ENCODE results near the genes TMEM259 and ABCA7.

GRCh38 chr19:1020374-1021450, at the start of gene TMEM259:
Gene TMEM259 (minus strand): TSS chr19:1021123.
- RAMPAGE, long total RNA = no peak
- RRBS = 1% methylated on average over 50 of the region's 110 CpGs

GRCh38 chr19:1039318-1040433, at the start of gene ABCA7:
Gene ABCA7 (plus strand): TSS chr19:1040107.
- RAMPAGE, long total RNA = start-site peak on the plus strand at chr19:1040116-1040160, 23 and 43 reads in 2 replicates
- RRBS = 2% methylated on average over 17 of the region's 69 CpGs

DNA sequence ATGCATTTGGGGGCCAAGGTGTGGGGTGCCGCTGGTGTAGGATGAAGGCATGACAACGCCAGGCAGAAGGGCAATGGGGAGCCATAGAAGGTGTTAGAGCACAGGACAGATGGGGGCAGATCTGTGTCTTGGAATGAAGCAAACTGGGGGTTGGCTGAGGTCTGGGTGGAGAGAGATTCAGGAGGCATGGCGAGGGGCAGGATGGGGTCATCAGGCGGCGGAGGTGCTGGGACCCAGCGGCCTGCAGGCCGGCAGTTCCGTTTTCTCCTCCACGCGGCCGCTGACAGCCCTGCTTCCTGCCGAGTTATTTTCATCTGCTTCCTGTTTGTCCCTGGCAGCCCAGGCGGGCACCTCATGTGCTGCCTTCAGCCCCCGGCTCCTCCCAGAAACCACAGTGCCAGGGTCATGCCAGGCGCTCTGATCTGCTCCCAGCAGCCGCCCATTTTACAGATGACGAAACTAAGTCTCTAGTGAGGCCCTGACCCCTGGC, 2.1 kb downstream of the ARHGAP45 start:
- RAMPAGE, long total RNA = no peak
- RRBS = no CpG with 5 or more reads among the region's 17 CpGs

GRCh38 chr19:1091271-1091704, 3.9 kb downstream of the POLR2E start:
- RAMPAGE, long total RNA = no peak
- RRBS = no CpG with 5 or more reads among the region's 20 CpGs

- RAMPAGE, long total RNA = no peak
- RRBS = 70% methylated on average over 10 of the region's 17 CpGs
Measured at GRCh38 chr19:1126054-1126522, 22.3 kb downstream of the GPX4 start.

GRCh38 chr19:1164184-1164833, 9.8 kb downstream of the SBNO2 start:
- RAMPAGE, long total RNA = no peak
- RRBS = no CpG with 5 or more reads among the region's 6 CpGs

- RAMPAGE, long total RNA = no peak
- RRBS = 83% methylated on average over 16 of the region's 34 CpGs
Measured at GRCh38 chr19:1229787-1230003, 8.1 kb downstream of the CBARP start.

- RAMPAGE, long total RNA = no peak
- RRBS = no CpG with 5 or more reads among the region's 12 CpGs
Measured at GRCh38 chr19:1251696-1252014, 3.3 kb downstream of the MIDN start.

DNA sequence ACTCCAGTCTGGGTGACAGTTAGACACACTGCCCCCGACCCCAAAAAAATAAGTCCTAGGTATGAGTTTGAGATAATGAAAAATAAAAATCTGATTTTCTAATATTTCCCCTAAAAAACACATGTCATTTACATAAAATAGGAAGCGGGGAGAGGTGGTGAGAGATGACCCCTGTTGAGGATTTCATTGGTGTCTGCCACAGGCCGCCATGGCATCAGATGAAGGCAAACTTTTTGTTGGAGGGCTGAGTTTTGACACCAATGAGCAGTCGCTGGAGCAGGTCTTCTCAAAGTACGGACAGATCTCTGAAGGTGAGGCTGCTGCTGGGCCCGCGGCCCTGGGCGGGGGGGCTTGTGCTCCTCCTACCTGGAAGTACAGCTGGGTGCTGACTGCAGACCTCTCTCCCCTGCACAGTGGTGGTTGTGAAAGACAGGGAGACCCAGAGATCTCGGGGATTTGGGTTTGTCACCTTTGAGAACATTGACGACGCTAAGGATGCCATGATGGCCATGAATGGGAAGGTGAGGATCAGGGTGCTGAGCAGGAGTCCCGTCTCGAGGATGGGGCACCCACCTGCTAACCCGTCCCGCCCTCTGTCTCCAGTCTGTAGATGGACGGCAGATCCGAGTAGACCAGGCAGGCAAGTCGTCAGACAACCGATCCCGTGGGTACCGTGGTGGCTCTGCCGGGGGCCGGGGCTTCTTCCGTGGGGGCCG, 1.8 kb downstream of the CIRBP start:
- RAMPAGE, long total RNA = no peak
- RRBS = no CpG with 5 or more reads among the region's 25 CpGs

DNA sequence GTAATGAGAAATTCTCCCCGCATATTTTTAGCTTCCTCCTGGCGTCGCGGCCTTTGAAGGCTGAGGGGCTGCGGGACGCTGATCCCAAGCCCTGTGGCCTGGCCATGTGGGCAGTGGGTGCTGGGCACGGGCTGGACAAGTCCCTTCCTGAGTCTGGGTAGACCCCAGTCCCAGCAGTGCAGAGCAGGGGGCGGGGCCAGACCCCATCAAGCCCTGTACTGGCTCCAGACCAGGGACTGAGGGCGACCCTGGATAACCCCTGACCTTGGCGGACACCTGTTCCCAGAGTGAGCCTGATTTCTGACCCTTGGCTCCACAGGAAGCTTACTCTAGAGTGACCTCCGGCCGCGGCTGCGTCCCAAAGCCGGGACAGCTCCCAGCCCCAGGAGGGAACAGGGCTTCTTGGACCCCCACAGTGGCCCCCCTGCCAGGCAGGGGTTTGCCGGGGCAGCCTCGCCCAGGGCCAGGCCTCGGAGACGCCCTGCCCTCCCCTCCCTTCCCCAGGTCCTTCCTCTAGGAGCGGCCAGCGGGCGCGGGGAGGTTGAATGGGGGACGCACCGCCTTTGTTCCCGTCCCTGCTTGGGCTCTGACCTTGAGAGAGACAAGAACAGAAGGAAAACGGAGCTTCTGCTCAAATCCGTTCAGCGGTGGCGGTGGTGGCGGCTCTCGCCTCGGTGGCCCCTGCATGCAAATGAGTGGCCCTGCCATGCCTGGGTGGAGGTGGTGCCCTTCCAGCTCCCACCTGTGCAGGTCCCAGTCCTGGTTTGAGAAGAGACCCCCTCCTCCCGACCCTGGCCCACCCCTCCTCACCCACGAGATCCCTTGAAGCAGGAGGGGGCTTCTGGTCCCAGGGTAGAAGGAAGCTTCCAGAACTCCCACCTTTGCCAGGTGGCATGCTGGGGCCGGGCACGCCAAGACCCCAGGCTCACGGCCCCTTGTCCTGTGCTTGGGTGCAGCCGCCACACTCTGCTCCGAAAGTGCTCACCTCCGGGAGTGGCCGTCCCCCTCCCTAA, 2.2 kb upstream of the EFNA2 start:
- RAMPAGE, long total RNA = no peak
- RRBS = 84% methylated on average over 9 of the region's 42 CpGs

GRCh38 chr19:1373904-1374807, 9.6 kb upstream of the NDUFS7 start:
- RAMPAGE, long total RNA = no peak
- RRBS = no CpG with 5 or more reads among the region's 25 CpGs

- RAMPAGE, long total RNA = no peak
- RRBS = 1% methylated on average over 9 of the region's 43 CpGs
Measured at GRCh38 chr19:1384038-1384855, 540 bp downstream of the NDUFS7 start.

GRCh38 chr19:1394638-1395369, 6.5 kb downstream of the GAMT start:
- RAMPAGE, long total RNA = no peak
- RRBS = 74% methylated on average over 16 of the region's 36 CpGs

GRCh38 chr19:1410107-1411329, 3.1 kb downstream of the DAZAP1 start:
- RAMPAGE, long total RNA = no peak
- RRBS = no CpG with 5 or more reads among the region's 36 CpGs

GRCh38 chr19:1417778-1418898, 10.8 kb downstream of the DAZAP1 start:
- RAMPAGE, long total RNA = no peak
- RRBS = 100% methylated on average over 3 of the region's 50 CpGs

DNA sequence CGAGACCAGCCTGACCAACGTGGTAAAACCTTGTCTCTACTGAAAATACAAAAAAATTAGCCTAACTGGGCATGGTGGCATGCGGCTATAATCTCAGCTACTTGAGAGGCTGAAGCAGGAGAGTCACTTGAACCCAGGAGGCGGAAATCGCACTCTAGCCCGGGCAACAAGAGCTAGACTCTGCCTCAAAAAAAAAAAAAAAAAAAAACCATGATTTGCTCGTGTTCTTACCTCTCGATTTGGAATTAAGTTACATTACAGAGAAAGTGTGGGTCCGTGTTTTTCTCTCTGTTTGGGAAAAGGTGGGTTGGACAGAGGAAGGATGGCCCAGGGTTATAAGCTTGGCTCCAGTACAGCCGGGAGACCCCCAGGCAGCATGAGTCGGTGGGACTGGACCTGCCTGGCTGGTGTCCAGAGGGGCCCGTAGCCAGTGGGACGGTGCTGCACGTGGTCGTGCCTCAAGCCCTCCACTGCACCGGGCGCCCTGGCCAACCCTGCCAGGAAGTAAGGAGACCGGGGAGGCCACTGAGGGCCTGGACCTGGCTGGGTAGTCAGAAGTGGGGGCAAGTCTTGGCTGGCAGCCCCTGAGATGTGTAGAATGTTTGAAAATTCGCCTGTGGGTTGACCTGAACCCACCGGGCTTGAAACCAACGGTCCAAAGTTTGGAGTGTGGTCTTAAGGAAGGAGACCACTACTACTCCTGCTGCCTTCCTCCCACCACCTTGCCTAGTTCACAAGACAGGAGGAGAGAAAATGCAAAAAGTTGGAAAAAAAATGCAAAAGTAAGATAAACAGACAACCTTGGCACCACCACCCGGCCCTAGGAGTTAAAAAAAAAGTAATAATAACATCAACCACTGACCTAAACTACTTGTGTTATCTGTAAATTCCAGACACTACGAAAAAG, 3.8 kb downstream of the RPS15 start:
- RAMPAGE, long total RNA = no peak
- RRBS = no CpG with 5 or more reads among the region's 23 CpGs

DNA sequence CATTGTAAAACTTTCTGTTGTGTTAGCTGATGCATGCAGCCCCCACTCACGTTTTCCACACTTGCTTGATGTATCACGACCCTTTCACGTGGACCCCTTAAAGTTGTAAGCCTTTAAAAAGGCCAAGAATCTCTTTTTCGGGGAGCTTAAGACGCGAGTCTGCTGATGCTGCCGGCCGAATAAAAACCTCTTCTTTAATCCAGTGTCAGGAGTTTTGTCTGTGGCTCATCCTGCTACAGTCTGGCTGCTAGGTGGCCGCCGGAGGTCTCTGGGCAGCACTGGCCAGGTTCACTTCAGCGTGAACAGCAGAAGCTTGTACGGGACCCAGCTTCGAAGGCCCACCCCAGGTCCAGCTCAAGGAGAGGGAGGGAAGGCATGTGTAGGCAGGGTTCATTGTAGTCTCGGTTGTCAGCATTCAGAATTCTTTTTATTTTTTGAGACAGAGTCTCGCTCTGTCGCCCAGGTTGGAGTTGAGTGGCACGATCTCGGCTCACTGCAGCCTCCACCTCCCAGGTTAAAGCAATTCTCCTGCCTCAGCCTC, 4.5 kb downstream of the RPS15 start:
- RAMPAGE, long total RNA = no peak
- RRBS = 75% methylated on average over 4 of the region's 18 CpGs

- RAMPAGE, long total RNA = no peak
- RRBS = no CpG with 5 or more reads among the region's 17 CpGs
Measured at GRCh38 chr19:1451177-1451866, 1.4 kb downstream of the APC2 start.

GRCh38 chr19:1457052-1457864, 7.3 kb downstream of the APC2 start:
- RAMPAGE, long total RNA = no peak
- RRBS = 17% methylated on average over 32 of the region's 48 CpGs

DNA sequence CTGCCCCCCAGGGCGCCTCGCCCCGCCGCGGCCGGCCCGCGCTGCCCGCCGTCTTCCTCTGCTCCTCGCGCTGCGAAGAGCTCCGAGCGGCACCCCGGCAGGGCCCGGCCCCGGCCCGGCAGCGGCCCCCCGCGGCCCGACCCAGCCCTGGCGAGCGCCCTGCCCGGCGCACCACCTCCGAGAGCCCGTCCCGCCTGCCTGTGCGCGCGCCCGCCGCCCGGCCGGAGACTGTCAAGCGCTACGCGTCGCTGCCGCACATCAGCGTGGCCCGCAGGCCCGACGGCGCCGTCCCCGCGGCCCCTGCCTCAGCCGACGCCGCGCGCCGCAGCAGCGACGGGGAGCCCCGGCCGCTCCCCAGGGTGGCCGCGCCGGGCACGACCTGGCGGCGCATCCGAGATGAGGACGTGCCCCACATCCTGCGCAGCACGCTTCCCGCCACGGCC, 9.6 kb downstream of the C19orf25 start:
- RAMPAGE, long total RNA = no peak
- RRBS = 1% methylated on average over 34 of the region's 72 CpGs